ReNcell CX (cell line): ENCODE results near the genes LZTS3 and HSPA12B.

DNA sequence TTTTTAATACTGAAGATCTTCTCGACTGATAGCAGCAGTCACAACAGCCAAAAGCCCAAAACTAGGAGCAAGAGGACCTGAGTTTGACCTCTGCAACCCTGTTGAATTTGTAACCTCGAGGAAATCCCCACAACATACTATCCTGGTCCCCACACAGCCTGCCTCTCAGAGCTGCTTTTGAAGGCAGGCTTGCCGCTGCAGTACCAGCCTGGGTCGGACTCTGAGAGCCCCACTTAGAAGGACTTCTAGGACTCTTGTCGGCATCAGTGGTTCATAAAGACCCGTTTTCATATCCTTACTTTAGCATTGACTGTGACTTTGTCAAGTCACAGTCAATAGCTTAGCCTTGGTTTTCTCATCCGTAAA lies 49.3 kb downstream of the EBF4 start:
- PRO-cap, result no peak

GRCh38 chr20:2870395-2870824 lies 2.9 kb upstream of the PTPRA start:
- PRO-cap, result bidirectional peak, plus-strand start at chr20:2870656, minus-strand start at chr20:2870582

- PRO-cap, result no peak
Observed at GRCh38 chr20:2975233-2975994, 68.0 kb upstream of the GNRH2 start.

- PRO-cap, result no peak
Observed at GRCh38 chr20:3172988-3173317, 396 bp downstream of the LZTS3 start.

DNA sequence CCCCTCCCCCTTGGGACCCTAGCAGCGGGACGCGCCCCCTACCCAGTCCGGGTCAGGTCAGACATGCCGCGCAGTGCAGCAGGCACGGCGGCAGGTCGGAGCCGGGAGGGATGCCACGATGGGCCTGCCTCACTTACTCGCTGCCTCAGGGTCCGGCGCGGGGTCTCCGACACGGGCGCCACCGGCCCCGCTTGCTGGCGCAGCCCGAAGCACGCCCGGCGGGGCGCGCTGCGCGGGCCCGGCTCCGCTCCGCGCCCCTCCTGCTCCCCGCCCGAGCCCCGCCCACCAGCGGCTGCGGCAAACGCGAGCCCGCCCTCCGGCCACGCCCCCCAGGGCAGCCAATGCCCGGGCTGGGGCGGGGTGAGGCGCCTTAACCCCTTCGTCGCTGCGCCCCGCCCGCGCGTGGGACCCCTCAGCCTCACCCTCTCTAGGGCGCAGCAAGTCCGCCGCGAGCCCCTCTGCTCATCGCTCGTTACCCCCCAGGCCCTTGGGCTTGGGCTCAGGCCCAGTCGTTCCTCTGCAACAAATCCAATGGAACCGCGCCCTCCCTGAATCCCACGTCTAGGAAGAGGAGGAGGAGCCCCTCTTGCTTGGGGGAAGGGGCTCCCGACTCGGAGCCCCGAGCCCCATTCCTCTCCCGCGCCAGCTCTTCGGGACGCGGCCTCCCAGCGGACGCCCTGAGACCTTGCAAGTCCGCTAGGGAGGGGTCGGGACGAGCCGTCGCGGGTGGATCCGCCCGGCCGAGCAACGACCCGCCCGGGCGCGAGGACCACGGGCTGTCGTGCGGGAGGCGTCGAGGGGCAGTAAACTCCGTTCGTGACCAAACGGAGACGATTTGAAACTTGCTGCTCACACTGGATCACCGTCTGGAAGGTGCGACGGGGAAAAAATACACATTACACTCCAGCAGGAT lies at the start of gene LZTS3:
Gene LZTS3 (minus strand): TSS at position 232 of the 913 bp plus-strand sequence.
- PRO-cap, result bidirectional peak, plus-strand start at position 427 of the sequence, minus-strand start at position 290 of the sequence; bidirectional peak, plus-strand start at position 654 of the sequence, minus-strand start at position 644 of the sequence; bidirectional peak, plus-strand start at position 737 of the sequence, minus-strand start at position 687 of the sequence

DNA sequence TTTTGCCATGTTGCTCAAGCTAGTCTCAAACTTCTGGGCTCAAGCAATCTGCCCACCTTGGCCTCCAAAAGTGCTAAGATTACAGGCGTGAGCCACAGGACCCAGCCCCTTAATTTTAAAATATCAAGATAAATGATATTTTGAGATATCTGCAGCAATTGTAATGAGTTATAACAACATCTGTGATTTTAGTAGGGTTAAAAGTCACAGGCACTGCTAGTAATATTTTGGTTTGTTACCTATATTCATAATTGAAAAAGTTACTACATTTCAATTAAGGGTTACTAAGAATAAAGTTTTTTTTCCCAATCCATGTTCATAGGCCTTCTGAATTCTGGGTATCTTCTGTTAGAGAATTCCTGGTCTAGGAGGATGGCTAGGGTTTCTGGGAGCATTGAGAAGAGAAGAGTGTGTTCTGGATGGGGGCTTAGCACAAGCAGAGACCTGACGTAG lies 3.2 kb downstream of the ITPA start:
- PRO-cap, result no peak

DNA sequence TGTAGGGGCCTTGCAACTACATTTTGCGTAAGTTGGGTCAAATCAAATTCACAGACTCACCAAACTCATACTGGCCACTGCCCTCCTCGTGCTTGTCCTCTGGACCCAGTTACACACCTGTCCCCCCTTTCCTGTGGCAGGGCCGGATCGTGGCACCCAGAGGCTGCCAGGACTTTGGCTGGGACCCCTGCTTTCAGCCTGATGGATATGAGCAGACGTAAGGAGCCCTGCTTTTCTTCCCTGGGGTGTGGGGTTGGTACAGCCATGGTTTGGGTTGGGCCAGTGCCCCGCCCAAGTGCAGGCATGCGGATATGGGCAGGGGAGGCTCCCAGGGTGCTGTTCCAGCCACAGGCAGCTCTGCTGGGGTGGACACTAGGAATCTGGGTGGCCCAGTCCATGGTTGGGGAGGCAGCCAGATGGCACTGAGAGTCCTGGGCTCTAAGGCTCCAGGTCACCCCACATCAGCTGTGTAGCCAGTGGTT lies 12.4 kb downstream of the ITPA start:
- PRO-cap, result no peak

DNA sequence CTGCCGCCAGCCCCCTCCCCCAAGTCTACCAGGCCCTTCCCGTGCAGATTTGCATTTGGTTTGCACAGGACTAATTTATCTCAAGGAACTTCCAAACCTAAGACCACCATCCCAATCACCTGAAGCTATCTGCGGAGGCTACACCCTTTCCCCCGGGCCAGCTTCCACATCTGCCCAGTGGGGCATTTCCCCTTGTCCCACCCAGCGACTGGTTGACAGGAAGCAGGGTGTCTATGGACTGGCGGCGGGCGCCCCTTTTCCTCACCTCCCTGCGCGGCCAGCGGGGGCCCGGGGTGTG lies 9.3 kb upstream of the SLC4A11 start:
- PRO-cap, result no peak

DNA sequence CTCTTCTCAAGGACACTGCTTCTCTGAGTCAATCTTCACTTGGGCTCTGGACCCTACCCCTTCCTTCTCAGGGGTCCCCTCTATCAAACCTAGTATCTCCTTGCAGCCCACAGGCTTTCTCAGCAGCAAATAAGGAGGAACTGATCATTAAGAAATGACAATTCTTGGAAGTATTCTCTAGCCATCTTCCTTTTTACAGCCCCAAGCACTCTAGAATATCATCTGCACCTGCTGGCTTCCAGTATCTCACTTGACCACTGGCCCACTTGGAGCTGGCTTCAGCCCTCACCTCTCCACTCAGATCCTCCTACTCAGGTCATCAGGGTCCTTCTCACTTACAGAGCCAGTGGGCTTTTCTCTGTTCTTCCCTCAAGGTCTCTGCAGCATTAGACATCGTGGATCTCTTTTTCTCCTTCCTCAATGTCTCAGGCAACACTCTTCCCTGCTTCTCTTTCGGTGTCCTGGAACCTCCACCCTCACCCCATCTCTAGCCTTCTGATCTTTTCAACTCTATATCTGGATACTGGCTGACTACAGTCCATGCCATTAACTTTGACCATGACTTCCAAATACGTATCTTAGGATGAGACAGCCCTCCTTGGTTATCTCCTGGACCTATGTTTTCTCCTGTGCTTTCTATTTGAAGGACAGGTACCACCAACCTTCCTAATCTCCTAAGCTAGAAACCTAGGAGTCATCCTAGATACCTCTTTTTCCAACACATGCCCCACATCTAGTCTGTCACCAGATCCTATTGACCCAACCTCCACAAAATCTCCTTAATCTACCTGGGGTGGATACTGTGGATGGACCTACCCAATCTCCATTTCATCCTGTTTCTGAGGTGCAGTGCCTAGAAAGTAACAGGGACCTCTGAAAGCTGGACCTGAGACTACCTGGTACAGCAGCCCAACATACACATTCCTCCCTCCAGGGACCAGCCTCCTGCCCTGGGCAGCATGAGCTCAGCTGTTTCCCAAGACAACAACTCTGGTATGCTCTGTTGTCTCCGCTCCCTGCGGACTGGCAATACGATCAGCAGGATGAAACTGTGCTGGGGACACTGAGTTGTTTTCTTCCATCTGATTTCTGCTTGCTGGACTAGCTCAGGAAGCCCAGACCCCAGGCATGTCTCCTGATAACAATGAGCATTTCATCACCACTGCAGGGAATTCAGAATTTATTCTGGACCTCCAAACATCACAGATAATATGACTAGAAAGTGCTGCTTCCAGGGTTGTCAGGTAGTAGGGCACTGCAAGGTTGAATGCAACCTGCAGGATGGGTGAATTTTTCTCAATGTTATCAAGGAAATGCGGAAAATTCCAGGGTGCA lies 38.4 kb upstream of the SLC4A11 start:
- PRO-cap, result no peak

GRCh38 chr20:3340080-3340898 lies 67.2 kb downstream of the DNAAF9 start:
- PRO-cap, result no peak

GRCh38 chr20:3519690-3520598 lies 49.1 kb downstream of the ATRN start:
- PRO-cap, result no peak

GRCh38 chr20:3522953-3523497 lies 52.2 kb downstream of the ATRN start:
- PRO-cap, result no peak

DNA sequence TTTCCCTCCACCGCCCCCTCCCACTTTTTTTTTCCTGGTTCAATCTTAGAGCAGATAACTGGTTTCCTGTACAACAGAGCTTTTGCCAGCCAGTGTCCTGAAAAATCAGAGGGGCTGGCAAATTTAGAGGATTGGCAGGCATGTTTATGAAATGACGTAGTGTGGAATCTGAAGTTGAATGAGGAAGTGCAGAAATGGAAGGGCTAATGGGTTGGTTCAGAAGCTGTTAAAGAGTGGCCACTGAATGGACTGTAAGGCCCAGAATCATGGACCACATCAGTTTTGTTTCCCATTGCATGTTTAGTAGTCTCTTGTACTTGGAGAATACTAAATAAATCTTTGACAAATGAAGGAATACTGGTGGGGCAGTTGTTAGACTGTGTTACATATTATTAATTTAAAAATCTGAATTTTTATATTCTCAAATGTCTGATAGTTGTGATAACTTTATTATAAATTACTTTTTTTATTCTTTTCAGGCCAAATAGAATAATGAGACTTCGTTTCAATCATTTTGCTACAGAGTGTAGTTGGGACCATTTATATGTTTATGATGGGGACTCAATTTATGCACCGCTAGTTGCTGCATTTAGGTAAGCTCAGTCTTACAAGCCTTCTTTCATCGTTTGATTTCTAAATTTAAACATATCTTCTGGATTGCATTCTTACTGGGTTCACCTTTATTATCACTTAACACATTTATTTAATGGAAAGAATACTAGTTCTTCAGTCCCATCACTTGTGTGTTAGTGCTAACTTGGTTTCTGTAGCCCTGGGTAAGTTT lies 69.1 kb downstream of the ATRN start:
- PRO-cap, result no peak

DNA sequence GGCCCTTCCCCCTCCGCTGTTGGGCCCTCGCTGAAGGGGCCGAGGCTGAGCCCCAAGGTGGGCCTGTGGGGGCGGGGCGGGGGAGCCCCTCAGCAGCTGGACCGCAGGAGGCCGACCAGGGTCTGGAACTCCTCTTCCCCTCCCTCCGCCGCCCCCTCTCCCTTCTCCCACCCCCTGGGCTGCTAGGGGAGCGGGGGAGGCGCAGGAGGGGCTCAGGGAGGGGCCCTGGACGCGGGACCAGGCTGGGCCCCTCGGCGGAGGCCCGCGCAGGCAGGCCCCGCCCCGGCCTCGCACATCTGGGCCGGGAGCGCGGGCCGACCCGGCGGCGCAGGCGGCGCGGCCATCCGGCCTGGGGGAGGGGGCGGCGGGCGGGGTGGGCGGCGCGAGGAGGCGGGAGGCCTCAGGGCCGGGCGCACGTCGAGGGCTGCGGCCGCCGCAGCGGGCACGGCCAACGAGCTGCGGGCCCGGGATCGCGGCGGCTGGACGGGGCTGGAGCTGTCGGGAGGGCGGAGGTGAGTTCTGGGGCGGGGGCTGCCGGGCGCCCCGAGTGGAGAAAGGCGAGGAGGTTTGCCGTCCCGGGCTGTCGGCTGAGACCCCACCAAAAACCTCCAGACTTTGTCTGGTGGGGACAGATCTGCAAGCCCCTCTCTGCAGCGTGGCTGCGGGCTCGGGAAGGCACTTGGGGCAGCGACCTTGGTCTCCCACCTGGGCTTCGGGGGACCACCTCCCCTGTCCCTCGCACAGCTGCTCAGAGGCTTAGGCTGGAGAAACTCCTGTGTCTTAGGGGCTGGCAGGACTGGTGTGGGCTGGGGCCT lies at the start of gene HSPA12B:
Gene HSPA12B (plus strand): TSS at position 403 of the 815 bp plus-strand sequence.
- PRO-cap, result no peak

DNA sequence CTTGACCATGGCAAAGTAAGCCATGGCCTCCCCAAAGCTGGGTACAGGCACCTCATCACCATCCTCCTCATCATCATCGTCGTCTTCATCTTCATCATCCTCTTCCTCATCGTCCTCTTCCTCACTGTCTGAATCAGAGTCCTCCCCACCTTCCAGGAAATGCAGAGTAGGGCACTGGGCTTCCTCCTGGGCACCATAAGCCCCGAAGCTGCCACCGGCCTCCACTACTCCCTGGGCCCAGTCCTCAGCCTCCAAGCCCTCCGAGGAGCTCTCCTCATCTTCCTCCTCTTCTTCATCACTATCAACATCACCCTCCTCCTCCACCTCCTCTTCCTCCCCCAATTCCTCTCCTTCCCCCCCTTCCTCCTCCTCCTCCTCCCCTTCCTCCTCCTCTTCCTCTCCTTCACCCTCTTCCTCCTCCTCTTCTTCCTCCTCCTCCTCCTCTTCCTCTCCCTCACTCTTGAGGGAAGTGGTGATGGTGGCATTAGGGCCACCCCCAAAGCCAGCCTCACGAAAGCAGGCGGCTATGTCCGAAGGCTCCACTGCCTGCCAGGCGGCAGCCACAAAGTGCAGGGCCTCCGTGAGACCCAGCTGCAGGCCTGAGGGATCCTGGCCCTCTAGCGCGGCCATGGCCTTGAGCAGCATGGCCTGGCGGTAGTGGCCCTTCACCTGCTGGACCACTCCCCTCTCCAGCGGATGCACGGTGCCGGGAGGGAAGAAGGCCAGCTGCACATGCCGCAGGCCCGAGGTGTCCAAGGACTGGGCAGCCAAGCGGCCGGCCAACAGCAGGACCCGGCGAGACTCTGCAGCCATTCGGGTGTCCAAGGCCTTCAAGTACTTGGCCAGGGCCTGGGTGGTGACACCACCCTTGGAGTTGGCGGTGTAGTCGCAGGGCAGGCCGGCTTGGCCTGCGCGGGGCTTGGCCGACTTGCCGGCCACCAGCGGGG lies 1.4 kb downstream of the CENPB start:
- PRO-cap, result no peak

DNA sequence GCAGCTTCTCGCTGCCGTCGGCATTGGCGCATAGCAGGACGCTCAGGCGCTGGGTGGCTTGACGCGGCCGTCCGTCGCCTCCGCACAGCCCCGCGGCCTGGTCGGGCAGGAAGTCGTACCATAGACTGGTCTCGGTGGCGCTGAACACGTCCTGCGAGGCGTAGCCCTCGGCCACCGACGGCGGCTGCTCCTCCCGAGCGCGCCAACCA lies 870 bp downstream of the CENPB start:
- PRO-cap, result no peak

DNA sequence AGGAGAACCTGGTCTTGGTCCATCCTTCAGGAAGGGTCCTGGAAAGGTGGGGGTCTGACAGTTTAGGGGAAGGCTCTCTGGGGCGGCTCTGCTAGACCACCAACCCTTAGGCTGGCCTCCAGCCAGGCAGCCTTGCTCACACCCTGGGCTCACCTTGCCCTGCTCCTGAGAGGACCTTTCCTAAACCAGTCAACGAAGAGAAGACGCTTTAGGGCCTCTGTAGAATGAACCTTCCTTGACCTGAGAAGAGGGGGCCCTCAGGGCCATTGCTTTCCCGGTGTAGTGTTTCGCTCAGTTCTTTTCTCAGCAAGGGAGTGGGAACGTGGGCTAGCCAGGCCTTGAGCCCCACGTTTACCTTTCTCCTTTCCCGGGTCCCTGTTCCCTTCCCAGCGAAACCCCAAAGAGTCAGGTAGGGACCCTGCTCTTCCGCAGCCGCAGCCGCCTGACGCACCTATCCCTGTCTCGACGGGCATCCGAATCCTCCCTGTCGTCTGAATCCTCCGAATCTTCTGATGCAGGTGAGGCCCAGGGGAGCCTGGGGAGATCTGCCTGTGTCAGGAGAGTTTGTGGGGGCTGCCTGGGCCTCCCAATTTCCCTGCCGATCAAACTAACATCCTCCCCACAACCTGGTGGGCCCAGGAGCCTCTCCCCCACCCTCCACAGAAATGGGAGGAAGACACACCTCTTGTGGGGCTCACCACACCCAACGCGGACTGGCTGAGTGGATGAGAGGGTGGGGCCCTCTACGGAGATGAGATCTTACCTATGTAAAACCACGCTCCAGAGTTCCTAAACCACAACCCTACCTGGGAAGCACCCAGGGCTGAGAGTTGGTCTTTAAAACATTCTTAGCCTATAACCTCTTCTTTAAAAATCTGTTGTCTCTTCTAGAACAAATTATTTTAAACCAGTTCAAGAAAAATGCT lies 1.4 kb downstream of the CDC25B start:
- PRO-cap, result unidirectional peak, minus-strand start at position 554 of the sequence

- PRO-cap, result no peak
Observed at GRCh38 chr20:3798158-3798494, 2.0 kb downstream of the CDC25B start.

DNA sequence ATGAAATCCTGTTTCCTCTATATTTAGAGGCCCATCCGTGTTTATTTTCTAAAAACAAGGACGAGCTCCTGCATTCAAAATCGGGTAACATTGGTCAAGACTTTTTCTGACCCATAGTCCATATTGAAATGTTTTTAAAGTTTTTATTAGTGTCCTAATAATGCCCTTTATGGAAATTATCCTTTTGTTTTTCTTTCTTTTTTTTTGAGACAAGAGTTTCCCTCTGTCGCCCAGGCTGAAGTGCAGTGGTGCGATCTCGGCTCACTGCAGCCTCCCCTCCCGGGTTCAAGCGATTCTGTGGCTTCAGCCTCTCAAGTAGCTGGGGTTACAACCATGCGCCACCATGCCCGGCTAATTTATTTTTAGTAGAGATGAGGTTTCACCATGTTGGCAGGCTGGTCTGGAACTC lies 841 bp downstream of the AP5S1 start:
- PRO-cap, result no peak

GRCh38 chr20:3842261-3842831 lies 4.3 kb upstream of the MAVS start:
- PRO-cap, result no peak